ENCODE data around the genes HEG1 and C3orf22.

- PRO-cap, 6 experiments, result no peak in any of the 6 experiments
- RAMPAGE, long total RNA, 2 experiments, result no peak in any of the 2 experiments
- RRBS, result no CpG with 5 or more reads among the region's 2 CpGs
These were observed 22.5 kb downstream of the MUC13 start for GRCh38 chr3:124912118-124912434.

DNA sequence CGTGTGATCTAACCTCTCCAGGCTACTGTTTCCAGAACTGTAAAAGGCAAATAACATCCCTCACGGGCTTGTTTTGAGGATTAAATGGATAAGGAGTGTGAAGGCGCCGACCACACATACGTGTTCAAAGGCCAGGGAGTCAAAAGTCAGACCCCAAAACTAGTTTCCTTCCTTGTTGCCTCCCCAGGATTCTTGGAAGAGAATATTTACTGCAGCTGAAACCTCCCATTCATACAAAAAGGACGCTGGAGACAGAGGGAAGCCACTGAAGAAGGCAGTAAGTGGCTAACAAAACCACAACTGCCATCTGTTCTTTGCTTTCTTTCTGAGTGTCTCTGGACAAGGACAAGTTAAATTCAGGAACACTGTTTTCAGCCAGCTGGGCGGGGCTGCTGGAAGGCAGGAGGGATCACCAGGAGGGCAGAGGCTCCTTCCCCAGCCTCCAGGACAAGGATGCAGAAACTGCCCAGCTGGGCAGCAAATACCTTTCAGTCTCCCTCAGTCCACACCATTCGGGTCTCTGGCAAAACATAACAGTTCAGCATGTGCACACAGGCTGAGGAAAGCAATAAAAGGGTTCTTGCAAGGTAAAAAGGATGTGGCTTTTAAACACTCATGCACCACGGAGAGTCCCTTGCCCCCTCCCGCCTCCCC is 4.2 kb downstream of the HEG1 start:
- PRO-cap, 6 experiments, result peak in 1 of 6 experiments; most common plus-strand start position 397 of the sequence (in 1)
- RAMPAGE, long total RNA, 2 experiments, result no peak in any of the 2 experiments
- RRBS, result no CpG with 5 or more reads among the region's 10 CpGs

- PRO-cap, 6 experiments, result peak in 4 of 6 experiments; most common plus-strand start chr3:125055760 (in 3); most common minus-strand start chr3:125055501 (in 1)
- RAMPAGE, long total RNA, 2 experiments, result no peak in any of the 2 experiments
- RRBS, result 2% methylated on average over 48 of the region's 85 CpGs
These were observed 418 bp downstream of the HEG1 start for GRCh38 chr3:125055216-125055942.

DNA sequence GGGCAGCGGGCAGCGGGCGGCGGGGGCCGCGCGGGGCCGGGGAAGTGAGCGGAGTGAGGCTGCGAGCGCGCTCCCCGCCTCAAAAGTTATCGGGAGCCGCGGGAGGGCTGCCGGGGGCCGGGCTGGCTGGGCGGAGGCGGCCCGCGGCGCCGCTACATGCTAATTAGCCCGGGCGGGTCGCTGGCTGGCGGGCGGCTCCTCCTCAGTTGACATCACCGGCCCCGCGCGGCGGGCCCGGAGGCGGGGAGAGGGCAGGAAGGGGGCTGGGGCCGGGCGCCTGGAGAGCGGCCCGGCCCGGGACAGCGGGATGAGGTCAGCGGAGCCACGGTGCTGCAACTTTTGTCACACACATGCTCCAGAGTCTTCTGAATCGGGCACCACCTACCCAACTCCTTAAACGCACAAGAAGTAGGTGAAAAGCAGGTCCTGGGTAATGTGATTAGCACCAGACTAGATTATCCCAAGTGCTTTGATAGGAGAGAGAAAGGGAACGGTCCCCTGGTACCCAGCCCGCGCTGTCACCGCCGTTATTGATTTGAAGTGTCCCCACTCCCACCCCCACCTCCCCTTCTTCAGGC is at the start of gene HEG1:
Gene HEG1, minus strand, starts transcription at position 55 of the 578 bp plus-strand sequence.
- PRO-cap, 6 experiments, result peak in 6 of 6 experiments; most common plus-strand start position 310 of the sequence (in 4); most common minus-strand start position 55 of the sequence (in 6)
- RAMPAGE, long total RNA, 2 experiments, result no peak in any of the 2 experiments
- RRBS, result 2% methylated on average over 31 of the region's 51 CpGs

DNA sequence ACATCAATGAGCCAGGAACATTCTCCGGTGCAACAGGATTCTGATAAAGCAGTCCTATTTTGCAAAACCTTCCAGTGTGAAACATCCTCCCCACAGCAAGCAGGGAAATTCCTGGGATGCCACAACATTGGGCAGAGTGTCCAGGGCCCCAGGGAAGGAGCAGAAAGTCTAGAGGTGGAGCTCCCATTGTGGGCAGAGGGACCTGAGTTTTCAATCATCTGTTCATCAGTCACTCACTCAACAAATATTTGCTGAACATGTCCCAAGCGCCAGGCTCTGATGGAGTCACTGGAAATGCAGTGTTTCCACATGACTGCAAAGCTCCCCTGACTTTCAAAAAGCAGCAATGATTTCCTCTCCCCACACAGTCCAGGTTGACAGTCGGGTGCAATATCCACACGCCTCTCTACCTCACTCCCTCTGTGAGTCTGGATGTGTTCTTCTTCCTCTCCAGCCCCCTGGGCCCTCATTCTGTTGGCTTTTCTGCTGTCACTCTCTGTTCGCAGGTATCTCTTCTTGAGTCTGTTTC is 7.5 kb upstream of the HEG1 start:
- PRO-cap, 6 experiments, result peak in 1 of 6 experiments; most common plus-strand start position 134 of the sequence (in 1); most common minus-strand start position 220 of the sequence (in 1)
- RAMPAGE, long total RNA, 2 experiments, result no peak in any of the 2 experiments
- RRBS, result no CpG with 5 or more reads among the region's 5 CpGs

DNA sequence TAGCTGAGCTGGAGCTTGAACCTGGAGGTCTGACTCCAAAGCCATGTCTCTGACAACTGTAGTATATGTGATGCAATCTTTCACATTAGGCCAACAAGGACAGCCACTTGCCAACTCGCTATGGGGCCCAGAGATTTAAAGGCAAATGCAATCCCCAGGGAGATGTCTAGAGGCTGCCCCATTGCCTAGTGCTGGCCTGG is 64.6 kb downstream of the SLC12A8 start:
- PRO-cap, 6 experiments, result no peak in any of the 6 experiments
- RAMPAGE, long total RNA, 2 experiments, result no peak in any of the 2 experiments
- RRBS, result no CpG with 5 or more reads among the region's 1 CpG

- PRO-cap, 6 experiments, result no peak in any of the 6 experiments
- RAMPAGE, long total RNA, 2 experiments, result no peak in any of the 2 experiments
- RRBS, result no CpG with 5 or more reads among the region's 5 CpGs
These were observed 1.6 kb downstream of the ZNF148 start for GRCh38 chr3:125373463-125374018.

DNA sequence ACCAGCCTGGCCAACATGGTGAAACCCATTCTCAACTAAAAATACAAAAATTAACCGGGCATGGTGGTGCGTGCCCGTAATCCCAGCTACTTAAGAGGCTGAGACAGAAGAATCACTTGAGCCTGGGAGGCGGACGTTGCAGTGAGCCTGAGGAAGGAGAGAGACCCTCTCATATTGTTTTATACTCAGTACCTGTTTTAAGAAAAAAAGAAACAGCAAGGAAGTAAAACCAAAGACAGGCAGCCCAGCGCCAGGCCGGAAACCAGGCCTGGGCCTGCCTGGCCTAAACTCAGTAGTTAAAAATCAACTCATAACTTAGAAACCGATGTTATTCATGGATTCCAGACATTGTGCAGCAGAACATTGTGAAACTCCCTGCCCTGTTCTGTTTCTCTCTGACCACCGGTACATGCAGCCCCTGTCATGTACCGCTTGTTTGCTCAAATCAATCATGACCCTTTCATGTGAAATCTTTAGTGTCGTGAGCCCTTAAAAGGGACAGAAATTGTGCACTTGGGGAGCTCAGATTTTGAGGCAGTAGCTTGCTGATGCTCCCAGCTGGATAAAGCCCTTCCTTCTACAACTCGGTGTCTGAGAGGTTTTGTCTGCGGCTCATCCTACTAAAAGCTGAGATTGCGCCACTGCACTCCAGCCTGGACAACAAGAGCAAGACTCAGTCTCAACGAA is 1.4 kb upstream of the OSBPL11 start:
- PRO-cap, 6 experiments, result no peak in any of the 6 experiments
- RAMPAGE, long total RNA, 2 experiments, result no peak in any of the 2 experiments
- RRBS, result no CpG with 5 or more reads among the region's 15 CpGs

- PRO-cap, 6 experiments, result peak in 6 of 6 experiments; most common plus-strand start chr3:126060769 (in 3)
- RAMPAGE, long total RNA, 2 experiments, result no peak in any of the 2 experiments
- RRBS, result no CpG with 5 or more reads among the region's 3 CpGs
These were observed 23.4 kb downstream of the SLC41A3 start for GRCh38 chr3:126060637-126060860.

DNA sequence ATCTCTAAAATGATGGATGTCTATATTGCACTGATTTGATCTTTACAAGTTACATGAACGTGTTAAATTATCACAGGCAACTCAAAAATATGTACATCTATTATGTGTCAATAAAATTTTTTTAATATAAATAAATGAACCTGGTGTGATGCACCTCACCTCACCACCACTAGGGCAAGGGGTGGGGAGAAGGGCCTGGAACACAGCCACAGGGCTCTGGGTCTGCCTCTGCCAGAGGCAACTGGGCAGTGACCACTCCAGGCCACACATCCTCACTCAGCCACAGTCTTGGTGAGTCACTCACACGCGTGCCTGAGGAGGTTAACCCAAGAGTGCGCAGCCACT is 2.4 kb downstream of the SLC41A3 start:
- PRO-cap, 6 experiments, result no peak in any of the 6 experiments
- RAMPAGE, long total RNA, 2 experiments, result no peak in any of the 2 experiments
- RRBS, result no CpG with 5 or more reads among the region's 4 CpGs

DNA sequence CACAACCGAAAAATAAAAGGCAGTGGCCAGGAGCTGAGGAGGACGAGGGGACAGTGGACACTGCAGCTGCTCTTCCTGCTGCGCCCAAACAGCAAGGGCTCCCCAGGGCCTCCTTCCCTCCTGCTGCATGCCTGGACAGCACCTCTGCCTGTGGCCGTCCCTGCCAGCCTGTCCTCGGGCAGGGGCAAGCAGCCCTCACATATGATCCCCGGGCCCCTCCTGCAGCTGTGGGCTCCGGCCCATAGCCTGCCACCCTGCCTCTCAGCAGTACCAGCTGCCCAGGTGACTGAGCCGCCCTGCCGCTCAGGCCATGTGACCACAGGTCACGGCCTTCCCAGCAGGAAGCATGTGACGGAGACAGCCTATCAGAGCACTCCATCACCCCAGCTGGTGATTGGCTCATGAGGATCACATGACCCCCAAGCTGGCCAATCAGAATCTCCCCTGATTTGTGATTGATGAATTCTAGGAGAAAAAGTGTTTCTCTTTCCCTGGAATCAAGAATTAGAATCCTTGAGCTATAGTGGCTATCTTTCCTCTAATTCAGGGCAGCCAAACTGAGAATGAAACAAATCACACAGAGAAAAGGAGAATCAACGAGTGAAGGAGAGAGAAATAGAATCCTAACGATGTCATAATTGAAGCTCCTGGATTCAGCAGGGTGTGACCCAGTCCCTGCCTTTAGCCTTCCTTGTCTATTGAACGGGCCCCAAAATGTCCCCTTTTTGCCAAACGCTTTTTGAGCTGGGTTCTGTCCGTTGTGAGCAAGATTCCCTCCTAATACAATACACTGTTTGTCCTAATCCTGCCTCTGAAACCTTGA is 23.8 kb downstream of the ALDH1L1 start:
- PRO-cap, 6 experiments, result no peak in any of the 6 experiments
- RAMPAGE, long total RNA, 2 experiments, result no peak in any of the 2 experiments
- RRBS, result no CpG with 5 or more reads among the region's 16 CpGs

- PRO-cap, 6 experiments, result no peak in any of the 6 experiments
- RAMPAGE, long total RNA, 2 experiments, result no peak in any of the 2 experiments
- RRBS, result no CpG with 5 or more reads among the region's 8 CpGs
These were observed 6.3 kb upstream of the ALDH1L1 start for GRCh38 chr3:126186715-126187106.

GRCh38 chr3:126354734-126355199 is 2.4 kb downstream of the KLF15 start:
- PRO-cap, 6 experiments, result peak in 5 of 6 experiments; most common plus-strand start chr3:126355013 (in 5); most common minus-strand start chr3:126354881 (in 1)
- RAMPAGE, long total RNA, 2 experiments, result no peak in any of the 2 experiments
- RRBS, result no CpG with 5 or more reads among the region's 7 CpGs

DNA sequence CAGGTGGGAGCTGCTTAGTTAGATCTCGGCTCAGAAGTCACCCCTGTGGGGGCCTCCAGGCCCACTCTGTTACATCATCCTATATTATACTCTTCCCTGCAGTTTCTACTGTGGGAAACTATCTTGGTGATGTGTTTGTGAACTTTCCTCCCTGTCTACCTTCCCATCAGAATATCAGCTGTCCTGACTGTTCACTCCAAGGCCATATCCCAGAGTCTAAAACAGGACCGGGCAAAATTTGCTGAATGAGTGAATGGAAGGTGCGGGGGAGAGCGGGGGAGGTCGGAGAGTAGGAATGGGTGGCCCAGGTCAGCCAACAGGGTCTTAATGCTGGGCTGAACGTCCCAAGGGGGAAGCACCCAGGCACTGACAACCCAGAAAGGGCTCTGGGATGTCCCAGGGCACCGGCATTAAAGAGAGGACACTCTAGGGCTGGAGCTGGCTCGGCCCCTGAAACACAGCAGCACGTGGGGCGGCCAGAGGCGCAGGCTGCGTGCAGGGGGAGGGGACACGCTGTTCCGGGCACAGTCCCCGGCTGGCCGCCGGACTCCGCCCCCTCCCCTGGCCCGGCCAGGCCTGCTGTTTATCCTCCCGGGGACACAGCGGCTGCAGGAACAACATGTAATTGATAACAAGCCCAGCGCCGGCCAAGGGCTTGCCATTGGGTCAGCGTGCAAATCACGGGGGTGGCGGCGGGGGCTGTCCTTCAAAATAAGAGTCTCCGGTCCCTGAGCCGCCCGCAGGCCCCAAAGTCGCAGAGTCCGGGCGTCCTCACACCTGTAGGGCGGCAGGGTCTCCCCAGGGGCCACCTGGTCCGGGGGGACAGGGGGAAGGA is 1.5 kb downstream of the KLF15 start:
- PRO-cap, 6 experiments, result peak in 6 of 6 experiments; most common plus-strand start position 749 of the sequence (in 5); most common minus-strand start position 412 of the sequence (in 6)
- RAMPAGE, long total RNA, 2 experiments, result no peak in any of the 2 experiments
- RRBS, result 1% methylated on average over 18 of the region's 35 CpGs

- PRO-cap, 6 experiments, result no peak in any of the 6 experiments
- RAMPAGE, long total RNA, 2 experiments, result no peak in any of the 2 experiments
- RRBS, result no CpG with 5 or more reads among the region's 9 CpGs
These were observed 10.2 kb upstream of the KLF15 start for GRCh38 chr3:126367143-126368021.

- PRO-cap, 6 experiments, result no peak in any of the 6 experiments
- RAMPAGE, long total RNA, 2 experiments, result no peak in any of the 2 experiments
- RRBS, result no CpG with 5 or more reads among the region's 4 CpGs
These were observed 18.9 kb downstream of the CFAP100 start for GRCh38 chr3:126413563-126414061.

GRCh38 chr3:126472003-126472881 is 3.4 kb downstream of the ZXDC start:
- PRO-cap, 6 experiments, result peak in 4 of 6 experiments; most common plus-strand start chr3:126472582 (in 3)
- RAMPAGE, long total RNA, 2 experiments, result no peak in any of the 2 experiments
- RRBS, result no CpG with 5 or more reads among the region's 12 CpGs

DNA sequence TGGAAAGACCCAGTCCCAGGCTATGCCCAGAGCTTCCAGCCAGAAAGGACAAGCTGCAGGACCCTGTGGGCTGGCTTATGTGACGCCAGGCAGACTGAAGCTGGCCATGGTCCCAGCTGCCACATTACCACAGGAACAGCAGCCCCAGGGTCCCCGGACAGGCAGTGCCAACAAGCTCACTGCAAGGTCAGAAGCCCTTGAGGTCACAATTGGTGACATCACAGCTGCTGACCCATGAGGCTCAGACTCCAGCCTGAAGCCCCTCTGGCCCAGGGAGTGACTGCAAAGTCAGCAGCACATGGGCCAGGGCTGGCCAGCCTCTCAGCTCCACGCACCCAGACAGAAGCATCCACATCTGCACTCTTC is at the start of gene C3orf22:
Gene C3orf22, minus strand, starts transcription at position 166 of the 366 bp plus-strand sequence.
- PRO-cap, 6 experiments, result no peak in any of the 6 experiments
- RAMPAGE, long total RNA, 2 experiments, result no peak in any of the 2 experiments
- RRBS, result no CpG with 5 or more reads among the region's 3 CpGs

DNA sequence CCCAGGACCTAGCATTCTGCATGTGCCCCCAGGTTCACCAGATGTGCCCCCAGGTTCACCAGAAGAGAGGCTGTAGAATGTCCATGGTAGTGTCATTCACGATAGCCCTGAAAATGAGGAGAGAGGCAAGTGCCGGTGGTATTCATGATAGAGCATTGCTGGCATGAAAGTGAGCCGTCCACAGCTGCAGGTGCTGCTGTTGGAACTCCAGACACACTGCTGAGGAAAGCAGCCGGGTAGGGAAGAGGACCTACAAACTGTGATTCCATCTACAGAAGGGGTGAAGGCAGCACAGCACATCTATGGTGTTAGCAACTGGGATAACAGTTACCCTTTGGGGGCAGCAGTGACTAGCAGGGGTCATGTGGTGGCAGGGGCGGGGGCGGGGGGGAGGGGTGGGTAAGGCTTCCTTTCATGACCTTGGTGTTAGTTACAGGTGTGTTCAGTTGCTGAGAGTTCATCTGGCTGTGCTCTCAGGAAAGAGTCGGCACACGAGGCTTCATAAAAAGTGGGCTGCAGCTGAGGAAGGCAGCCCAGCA is 124.9 kb upstream of the PLXNA1 start:
- PRO-cap, 6 experiments, result no peak in any of the 6 experiments
- RAMPAGE, long total RNA, 2 experiments, result no peak in any of the 2 experiments
- RRBS, result 34% methylated on average over 2 of the region's 8 CpGs

- PRO-cap, 6 experiments, result no peak in any of the 6 experiments
- RAMPAGE, long total RNA, 2 experiments, result no peak in any of the 2 experiments
- RRBS, result no CpG with 5 or more reads among the region's 22 CpGs
These were observed 1.6 kb downstream of the ABTB1 start for GRCh38 chr3:127674124-127675028.